ENCODE measurements around a stretch of chr22.

- PRO-cap = unidirectional peak, plus-strand start at chr22:33870220
These were observed 50.4 kb downstream of the LARGE1 start for GRCh38 chr22:33869865-33870276.

GRCh38 chr22:33910354-33910956 is 9.8 kb downstream of the LARGE1 start:
- PRO-cap = no peak

GRCh38 chr22:35264852-35265805 is 7.8 kb downstream of the HMGXB4 start:
- PRO-cap = no peak

DNA sequence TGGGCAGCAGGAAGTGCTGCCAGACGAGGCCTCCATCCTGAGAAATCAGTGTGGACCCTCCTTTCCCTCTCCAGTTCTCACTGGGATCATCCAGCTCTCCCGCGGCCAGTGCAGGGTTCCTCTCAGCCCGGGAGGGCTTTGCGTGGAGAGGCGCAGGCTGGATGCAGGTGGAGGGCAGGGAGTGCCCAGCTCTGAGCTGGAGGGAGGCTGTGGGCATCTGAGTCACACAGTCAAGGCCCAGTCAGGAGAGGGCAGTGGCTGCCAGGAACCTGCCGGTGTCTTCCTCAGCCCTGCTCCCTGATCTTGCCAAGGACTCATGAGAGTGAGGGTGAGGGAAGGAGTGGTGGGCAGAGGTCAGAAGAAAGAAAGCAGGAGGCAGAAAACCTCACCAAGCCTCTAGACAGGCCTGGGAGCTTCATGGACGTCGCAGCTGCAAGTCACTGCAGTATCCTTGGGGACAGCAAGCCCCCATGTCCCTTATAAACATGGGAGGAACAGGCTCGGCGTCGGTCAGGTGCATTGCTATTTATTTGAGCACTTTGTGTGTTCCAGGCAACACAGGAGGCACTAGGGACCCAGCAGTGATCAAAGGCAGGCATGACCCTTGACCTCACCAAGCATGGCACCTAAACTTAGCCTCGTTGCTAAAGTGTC is 19.2 kb downstream of the TOM1 start:
- PRO-cap = no peak

DNA sequence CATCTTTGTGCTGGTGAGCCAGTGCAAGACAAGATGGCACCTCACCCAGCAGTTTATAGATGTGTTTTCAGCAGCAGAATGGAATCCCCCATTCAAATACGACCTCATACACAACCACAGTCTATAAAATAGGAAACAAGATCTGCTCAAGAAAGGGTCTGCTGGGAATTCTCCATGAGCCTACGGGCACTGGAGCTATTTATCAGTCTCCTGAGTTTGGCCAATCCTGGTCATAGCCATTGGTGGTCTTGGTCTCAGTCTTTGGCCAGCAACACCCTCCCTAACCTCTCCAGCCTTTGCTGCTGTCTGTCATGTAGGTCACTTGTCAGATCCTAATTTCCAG is 38.5 kb downstream of the TOM1 start:
- PRO-cap = no peak

GRCh38 chr22:35351540-35352068 is 29.3 kb upstream of the HMOX1 start:
- PRO-cap = no peak

DNA sequence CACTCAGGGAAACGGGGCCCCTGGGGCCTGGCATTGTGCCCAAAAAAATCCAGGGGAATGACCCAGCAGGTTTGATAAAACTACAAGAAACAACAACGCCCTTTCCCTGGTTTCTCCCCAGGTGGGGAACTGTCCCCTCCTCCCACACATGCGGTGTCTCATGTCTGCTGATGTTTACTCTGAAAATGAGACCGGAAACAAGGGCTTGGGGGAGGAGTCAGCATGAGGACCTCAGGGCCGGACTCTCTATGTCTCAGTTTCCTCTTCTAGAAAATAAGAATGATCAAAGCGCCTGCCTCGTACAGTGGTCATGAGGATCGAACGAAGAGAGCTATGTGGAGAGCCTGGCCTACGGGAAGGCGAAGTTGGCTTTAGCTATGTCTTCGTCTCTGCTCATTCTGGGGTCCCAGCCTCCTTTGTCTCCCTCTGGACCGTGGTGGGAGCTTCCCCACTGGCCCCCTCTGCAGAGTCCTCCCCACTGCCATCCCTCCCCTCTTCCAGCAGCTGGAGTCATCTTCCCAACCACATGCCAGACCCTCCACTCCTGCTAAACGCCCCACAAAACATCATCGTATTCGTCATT is 48.1 kb downstream of the MCM5 start:
- PRO-cap = bidirectional peak, plus-strand start at position 225 of the sequence, minus-strand start at position 150 of the sequence

DNA sequence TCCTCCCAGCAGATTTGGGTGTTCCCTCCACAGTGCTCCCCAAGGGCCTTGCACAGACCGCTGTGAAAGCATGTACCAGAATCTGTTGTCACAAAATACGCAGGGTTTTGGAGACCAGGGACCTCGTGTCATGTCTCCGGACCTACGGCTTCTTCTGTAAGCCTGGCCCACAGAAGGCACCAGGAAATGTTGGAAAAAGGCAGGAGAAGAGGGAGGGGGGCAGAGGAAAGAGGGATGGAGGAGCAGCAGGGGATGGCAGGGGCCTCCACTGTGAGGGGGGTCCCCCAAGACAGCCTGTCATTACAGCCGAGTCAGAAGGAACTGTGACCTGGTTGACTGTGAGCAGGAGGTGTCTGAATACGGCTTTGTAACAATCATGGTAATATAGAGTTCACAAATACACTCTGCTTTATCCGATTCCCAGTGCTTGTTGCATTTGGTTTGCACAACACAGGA is 13.6 kb upstream of the RASD2 start:
- PRO-cap = no peak

DNA sequence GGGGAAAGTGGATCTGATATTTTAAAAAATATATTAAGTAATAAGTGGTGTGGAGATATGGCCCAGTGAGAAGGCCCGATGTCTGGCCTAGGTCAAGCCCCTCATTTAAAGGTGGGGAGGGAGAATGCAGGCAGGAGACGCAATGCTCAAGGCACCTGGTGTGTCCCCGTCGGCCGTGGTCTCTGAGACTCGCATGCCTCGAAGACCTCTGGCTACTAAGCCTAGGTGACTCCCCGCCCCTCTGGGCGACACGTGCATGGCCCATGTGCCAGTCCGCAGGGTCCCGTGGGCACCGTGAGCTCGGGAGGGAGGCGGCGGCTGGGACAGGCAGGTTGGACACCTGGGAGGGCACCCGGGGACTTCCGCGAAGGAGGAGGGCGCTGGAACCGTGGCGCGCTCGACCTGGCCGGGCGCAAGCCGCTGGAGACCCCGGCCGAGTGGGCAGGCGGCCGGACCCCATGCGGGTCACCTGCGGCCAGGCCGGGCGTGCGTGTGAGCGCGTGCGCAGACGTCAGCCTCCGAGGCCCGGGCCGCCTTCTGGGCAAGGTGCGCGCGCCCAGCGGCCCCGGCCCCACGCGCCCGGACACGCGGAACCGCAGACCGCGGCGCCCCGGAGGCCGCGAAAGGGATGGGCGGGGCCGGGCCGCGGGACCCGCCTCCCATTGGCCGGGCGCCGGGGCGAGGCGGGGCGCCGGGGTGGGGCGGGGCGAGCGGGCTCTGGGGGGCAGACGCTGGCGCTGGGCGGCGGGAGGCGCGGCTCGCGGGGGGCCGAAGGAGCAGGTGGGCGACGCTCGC is 666 bp upstream of the RASD2 start:
- PRO-cap = bidirectional peak, plus-strand start at position 727 of the sequence, minus-strand start at position 587 of the sequence

DNA sequence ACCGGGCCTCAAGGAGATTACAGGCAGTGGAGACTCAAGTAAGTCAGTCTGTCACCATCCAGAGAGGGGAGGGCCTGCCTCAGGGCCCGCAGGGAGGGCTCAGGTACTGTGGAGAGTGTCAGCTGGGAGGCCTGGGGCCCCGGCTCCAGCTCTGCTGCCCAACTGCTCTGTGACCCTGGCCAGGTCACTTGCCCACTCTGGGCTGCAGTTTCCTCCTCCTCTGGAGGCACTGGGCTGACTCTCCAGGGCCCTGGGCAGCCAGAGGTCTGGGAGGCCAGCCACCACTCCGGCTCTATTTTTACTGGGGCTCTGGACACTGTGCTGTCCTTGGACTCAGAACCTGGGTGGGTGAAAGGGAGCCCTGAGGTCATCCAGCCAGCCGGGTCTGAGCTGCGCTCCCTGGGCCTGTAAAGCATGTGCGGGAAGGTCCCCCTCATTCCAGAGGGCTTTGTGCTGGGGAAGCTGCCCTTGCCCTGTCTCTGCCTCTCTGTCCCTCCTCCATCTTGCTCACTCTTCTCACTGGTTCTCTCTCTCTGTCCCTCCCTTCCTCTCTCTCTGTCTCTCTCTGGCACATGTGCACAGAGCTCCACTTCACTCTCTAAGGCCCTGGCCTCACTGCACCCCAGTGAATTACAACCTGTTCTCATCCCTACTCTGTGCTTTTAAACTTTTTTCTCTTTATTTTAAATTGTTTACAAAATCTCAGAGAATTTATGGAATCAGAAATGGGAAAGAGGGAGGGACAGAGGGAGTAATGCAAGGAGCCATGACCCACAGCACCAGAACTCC is 24.7 kb downstream of the MB start:
- PRO-cap = unidirectional peak, minus-strand start at position 151 of the sequence

- PRO-cap = no peak
These were observed 5.2 kb upstream of the MB start for GRCh38 chr22:35621962-35623026.

DNA sequence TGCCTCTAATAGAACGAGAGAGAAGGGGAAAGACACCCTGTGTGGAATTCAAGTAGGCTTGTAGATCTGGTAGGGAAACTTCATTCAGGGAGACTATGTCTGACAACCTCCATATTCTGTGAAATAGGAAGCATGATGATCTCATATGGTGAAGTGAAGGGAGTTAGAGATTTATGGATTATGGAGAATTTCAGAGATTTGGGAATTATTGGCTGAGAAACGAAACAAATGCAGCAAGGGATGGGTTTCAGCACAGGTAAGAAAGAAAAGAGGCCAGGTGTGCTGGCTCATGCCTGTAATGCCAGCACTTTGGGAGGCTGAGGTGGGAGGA is 20.0 kb downstream of the APOL5 start:
- PRO-cap = no peak

DNA sequence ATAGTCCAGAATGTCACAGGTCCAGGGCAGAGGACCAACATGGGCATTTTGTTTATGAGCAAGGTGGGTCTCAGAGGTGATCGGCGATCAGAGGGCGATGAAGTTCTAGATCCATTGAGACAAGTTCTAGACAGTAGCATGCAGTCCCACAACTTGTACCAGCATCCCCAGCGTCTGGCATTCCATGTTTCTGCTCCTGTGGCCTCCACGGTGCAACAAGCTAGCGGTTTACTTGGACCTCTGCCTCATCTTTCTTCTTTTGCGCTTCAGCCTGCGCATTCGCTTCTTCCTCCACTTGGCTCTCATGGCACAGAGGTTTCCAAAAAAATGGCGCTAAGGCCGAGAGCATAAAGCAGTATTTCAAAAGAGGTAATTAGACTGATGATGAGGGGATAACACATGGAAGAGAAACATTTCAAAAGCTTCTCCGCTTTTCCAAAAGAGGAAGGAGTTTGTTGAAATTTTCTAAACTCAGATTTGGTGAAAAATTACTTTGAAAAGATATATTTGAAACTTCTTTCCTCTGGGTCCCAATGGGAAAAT is 120.8 kb downstream of the APOL5 start:
- PRO-cap = no peak

- PRO-cap = no peak
These were observed 141.1 kb downstream of the RBFOX2 start for GRCh38 chr22:35887406-35888044.

DNA sequence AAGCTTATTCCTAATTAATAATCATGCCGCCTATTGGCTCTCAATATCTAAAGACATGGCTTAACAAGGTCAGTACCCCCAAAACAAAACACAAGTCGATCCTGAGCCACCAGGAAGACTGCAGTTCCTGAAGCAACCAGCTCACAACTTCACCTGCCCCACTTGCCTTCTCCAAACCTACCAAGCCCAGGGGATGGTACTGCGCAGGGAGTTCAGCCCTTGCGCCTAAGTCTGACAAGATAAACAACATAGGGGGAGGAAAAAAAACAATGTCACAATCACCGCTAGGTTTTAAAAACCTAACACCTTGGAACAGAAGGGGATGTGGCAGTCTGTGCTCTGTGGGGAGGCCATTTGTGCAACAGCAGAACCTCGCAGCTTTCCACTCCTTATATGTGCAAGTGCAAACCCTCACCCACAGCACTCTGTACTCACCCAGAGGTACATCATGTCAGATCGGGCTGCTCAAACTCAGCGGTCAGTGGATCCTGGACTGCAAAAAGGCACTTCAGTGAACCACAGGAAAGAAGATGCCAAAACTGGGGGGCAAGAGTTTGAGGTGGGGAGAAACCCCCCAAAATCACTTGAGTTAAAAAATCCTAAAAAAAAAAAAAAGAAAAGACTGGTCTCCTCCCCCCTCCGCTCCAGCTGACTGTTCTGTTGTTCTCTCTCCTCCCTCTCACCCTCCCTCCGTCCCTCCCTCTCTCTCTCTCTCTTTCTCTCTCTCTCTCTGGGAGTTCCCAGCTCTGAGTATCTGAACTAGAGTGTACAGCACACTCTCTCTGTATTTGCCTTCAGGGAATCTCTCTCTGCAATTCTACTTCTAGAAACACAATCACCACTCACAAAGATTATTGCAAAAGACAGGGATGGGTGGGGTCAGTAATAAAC is 134.0 kb downstream of the RBFOX2 start:
- PRO-cap = bidirectional peak, plus-strand start at position 785 of the sequence, minus-strand start at position 650 of the sequence

GRCh38 chr22:36017389-36017724 is 11.3 kb downstream of the RBFOX2 start:
- PRO-cap = no peak

- PRO-cap = no peak
These were observed 7.6 kb upstream of the RBFOX2 start for GRCh38 chr22:36035959-36036816.

DNA sequence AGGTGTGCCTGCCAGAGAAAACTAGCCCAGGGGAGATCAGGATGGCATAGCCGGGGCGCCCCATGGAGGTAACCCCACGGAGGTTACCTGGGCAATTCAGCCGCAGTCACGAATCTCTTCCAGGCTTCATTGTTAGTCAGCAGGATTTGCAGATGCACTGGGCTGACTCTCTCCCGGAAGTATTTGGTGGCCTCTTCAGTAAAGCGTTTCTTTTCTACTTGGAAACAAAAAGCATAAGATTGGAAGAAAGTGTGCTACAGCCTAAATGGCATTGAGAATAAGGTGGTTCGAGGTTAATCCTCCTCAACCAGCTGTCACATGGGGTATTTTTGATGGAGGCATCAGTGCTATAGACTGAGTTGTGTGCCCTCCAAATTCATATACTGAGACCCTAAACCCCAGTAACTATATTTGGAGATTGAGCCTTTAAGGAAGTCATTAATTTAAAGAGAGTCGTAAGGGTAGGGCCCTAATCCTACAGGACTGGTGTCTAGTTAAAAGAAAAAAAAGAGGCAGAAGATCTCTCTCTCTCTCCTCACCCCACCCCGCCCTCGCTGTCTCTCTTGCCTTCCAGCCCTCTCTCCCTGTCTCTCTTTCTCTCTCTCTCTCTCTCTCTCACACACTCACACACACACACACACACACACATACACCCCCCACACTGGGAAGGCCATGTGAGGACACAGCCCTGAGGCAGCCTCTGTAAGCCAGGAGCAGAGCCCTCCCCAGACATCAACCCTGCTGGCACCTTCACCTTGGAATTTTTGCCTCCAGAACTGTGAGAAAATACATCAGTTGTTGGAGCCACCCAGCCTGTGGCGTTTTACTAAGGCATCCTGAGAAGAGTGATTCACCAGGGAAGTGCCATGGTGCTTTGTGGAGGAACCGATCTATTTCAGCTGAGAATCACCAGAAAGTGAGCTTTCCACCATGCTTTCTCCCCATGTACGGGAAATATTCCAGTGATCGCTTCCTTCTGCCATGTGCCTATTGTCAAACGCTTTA is 14.9 kb downstream of the APOL3 start:
- PRO-cap = no peak

GRCh38 chr22:36159071-36159559 is 1.4 kb downstream of the APOL3 start:
- PRO-cap = no peak

DNA sequence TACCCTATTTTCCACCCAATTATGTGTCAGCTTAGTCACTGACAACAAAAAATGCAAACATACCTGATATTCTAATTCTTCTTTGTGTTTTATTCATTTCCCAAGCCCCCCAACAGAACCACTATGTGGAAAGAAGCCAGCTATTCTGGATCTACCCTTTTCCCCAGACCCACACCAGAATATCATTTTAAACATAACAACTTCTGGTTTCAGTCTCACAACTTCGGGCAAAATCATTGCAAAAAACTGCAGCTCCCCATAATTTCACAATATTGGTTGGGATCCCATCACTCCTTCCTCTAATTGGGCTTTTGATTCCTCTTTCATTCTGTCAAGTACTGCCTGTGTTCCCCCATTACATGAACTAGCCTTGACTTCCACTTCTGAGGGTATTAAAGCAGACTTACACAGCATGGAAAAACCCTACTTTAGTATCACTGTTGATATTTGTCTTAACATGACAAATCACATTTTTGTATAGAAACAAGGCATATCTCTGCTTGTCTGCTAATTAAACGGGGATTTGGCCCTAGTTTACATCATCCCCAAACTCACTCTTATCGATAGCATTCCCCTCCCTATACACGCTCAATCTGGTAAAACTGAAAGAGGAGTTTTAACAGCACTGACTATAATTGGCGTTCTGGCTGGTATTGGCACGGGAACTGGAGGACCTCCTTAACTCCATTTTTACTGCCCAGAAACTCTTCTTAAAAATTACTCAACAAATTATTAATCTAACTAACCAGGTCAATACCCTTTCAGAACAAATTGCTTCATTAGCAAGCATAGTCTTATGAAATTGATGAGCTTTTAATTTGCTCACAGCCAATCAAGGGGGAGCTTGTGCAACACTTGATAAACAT is 4.2 kb upstream of the APOL3 start:
- PRO-cap = no peak

Measured in paraaortic lymph node (tissue), 1 donor.